Measurements from ENCODE around the genes C1D, DNAAF10 and AAK1.

GRCh38 chr2:67650624-67651268 is 253.6 kb downstream of the ETAA1 start:
- PRO-cap, result no peak

DNA sequence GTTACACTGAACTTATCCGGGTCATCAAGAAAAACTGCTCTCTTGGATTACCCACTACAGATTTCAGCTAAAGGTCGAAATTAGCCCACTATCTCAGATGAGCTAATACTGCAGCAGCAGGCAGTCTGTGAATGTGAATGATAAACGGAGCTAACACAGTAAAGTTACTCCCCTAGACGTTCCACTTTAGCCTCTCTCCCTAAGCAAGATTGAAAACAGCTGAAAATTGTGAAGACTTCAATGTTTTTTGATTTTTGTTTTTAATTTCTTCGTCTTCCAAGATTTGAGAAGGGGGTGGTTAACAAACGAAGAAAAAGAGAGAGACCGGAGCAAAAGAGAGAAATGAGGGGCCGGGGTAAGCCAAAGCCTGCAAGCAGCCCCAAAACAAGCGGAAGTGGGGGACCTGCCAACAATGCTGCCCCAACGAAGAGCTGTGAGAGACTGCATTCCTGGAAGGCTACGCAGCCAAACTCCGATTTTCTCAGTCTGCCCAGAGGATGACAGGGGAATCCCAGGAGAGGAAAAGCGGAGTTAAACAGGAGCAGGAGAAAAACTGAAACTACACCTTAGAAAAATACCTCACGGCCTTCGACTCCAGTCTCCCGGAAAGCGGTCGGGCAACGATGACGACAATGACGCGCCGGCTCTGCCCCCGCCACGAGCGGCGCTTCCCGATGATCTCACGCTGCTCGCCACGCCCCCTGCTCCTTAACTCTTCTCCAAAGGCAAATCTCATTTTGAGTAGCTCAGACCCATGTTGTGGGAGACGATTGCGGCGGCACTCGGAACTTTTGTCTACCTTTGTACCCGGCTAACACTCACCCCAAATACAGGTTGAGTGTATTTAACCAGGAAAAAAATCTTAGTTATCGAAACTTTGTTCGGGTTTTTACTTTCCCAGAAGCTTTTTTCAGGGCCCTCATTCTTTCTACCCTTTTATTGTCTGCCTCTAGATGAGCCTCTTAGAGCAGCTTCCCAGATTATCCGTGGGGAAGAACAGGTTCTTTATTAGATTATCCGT is at the start of gene C1D:
C1D (minus strand) TSS at position 625 of the 1,021 bp plus-strand sequence.
- PRO-cap, result bidirectional peak, plus-strand start at position 749 of the sequence, minus-strand start at position 628 of the sequence

DNA sequence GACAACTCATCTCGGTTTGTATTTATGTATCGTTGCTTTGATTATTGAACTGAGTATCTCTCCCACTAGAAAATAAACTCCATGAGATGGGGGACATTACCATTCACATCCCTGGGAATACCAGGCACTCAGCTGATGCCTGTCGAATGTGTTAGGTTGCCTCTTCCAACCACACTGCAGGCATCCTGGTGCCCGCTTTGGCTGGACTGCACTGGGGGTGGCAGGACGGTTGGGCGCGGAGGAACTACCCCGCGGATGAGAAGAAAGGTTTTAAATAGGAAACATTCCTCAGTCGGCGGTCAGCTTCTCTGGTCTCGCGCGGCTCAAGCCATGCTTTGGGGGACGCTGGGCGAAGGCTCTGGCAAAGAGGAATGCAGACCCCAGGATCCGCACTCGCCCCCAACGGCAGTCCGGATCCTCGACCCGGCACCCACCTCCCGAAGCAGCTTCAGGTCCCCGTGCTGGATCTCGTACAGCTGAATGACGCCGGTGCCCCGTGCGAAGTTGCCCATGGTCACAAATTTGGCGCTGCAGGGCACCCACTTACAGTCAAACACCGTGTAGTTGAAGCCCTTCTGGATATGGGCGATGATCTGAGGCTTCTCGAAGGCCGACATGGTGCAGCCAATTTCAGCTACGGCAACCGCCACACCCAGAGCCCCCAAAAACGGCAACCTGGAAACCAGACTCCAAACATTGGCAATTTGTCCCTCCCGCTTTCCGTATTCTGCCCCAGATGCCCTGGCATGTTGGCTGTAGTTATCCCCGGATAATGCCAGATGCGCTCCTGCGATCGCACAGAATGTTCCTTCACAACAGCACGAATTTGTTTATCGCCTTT is at the start of gene DNAAF10:
DNAAF10 (minus strand) TSS at position 701 of the 841 bp plus-strand sequence.
- PRO-cap, result no peak

DNA sequence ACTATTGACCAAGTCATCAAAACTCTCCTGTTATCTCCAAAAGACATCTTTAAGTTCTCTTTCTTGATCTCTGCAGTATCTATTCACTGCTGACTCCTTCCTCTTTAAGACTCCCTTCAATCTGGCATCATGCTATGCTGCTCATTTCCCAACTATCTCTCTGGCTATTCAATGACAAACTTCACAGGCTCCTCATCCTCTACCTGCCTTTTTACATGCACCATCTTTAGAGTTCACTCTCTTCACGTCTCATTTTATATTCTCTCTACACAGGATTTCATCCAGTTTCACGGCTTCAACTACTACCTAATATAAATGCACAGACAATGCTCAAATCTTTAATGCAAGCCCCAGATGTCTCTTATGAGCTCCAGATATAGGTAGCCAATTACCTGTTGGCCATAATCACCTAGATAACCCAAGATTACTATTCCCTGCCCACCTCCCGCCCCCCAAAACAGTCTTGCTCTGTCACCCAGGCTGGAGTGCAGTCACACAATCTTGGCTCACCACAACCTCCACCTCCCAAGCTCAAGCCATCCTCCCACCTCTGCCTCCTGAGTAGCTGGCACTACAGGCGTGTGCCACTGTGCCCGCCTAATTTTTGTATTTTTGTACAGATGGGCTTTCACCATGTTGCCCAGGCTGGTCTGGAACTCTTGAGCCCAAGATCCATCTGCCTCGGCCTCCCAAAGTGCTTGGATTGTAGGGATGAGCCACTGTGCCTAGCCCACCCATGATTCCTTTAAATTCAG is 5.6 kb downstream of the PPP3R1 start:
- PRO-cap, result no peak

GRCh38 chr2:68318512-68319301 is 1.0 kb downstream of the CNRIP1 start:
- PRO-cap, result no peak

DNA sequence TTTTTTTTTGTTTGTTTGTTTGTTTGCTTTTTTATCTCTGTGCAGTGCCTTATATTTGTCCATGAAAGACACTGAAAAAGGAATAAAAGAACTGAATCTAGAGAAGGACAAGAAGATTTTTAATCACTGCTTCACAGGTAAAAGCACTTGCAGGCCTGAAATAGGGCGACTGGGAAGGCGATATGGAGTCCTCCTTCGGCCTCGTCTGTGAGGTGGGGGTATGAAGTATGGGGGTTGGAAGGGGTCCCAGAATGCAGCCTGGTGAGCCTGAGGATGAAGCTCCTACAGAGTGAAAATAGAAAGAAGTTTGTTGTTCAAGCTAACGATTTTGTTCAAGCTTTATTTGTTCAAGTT is 17.4 kb downstream of the PLEK start:
- PRO-cap, result no peak

GRCh38 chr2:68384509-68384898 is 19.4 kb downstream of the PLEK start:
- PRO-cap, result no peak

- PRO-cap, result no peak
Measured at GRCh38 chr2:68726865-68727431, 7.7 kb upstream of the ARHGAP25 start.

DNA sequence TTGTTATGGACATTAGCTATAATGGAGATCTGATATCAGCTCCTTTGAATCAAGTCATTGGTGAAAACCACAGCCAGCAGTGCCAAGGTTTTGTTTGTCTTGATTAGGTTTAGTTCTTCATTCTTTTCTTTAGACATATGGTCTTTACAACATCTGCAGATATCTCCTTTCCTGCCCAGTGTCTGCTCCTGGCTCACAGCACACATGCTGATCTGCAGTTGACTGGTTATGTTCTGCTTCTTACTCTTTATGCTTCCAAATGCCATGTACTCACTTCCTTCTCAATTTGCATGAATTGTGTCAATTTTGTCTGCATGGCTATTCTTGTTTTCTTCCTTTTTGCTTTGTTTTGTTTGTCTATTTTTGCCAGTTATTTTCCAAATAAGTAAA is 8.0 kb downstream of the ARHGAP25 start:
- PRO-cap, result no peak

DNA sequence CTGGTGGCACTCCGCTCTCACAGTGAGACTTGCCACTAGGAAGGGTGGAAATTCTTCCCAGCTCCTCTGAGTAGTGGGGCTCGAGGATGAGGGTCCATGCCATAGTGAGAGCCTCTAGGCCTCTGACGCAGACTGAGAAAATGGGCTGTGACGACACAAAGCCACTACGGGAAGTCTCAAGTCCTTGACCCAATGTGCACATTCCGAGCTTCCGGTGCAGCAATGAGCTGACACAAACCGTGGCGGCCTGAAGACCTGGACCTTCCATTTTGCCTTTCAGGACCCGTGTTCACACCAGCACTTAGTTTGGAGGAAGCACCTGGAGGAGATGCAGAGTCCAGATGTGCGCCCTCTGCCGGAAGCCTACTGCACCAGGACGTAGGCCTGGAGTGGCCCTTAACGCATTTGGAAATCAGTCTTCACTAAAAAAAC is 34.1 kb downstream of the BMP10 start:
- PRO-cap, result no peak

DNA sequence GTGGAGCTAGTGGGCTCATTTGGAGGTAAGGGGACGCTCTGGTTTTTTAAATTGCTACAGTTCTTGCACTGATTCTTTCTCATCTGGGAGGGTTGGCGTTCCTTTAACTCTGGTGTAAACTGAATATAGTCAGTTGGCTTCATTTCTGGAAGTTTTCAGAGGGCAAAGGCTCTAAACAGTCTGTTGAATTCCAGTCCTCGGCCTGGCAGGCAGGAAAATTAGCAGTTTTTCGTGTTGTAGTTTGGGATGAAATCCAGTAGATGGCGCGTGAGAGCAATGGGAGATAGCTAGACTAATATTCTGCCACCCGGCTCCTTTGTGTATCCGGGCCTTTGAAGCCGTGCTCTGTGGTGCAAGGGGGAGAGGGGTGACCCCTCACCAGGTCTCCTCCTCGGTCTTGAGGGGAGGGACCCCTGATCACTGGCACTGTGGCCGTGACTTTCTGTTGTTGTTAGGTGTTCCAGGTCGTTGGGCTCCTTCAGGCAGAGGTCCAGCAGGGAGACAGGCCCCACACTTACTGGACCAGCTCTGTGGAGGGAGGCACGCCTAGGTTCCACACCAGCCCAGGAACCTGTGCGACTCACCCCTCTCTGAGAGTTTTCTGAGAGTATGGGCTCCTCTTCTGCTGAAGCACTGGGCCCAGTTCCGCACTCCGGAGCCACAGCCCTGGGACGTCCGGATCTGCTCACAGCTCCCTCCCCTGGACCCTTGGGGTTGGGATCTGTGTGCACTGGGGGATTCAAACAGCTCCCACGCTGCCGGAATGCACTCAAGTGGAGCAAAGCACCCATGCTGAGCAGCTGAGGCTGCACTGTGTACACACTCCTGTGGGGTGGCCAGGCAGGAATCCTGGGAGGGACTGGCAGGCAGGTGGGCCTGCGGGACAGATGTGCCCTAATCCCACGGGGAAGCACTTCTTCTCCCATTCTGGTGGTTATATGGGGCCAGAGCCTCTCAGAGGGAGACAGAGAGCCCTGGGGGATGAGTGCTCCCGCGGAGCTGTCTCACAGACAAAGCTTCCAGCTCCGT is 9.0 kb downstream of the GKN2 start:
- PRO-cap, result no peak

GRCh38 chr2:69192113-69192412 is 179.1 kb downstream of the ANTXR1 start:
- PRO-cap, result no peak

DNA sequence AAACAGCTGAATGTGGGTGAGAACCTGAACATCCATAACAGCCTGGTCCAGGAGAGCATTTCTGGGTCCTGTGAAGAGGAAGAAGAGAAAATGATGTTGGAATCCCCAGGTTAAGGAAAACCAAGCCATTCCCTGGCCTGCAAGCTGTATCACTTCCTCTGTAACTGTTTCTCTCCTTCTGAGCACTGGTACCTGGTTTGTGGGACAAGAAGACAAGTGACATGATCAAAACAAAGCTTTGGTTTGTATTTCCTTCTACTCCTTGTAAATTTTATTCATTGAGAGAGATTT is 173.0 kb downstream of the GFPT1 start:
- PRO-cap, result no peak

DNA sequence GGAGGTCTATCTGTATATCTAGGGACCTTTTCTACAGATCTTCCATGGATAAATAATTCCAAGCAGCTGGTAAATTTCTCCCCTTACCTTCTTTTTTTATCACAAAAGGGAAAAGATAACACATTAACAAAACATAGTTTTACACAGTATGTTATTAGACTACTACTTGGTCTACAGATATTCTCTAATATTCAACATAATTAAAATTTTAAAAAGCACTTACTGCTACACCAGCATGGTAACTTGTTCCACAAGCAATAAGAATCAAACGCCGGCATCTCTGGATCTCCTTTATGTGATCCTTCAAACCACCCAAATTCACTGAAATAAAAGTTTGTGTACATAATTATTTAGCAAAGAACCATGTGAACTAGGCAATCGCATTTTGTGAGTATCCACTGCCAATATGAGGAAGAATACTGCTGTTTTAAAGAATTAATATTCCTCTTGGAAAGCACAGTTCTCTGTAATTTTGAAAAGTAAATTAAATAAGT is 45.1 kb downstream of the GFPT1 start:
- PRO-cap, result no peak

GRCh38 chr2:69465386-69465955 is 28.2 kb upstream of the NFU1 start:
- PRO-cap, result no peak

GRCh38 chr2:69582669-69583387 is 60.7 kb downstream of the AAK1 start:
- PRO-cap, result no peak

GRCh38 chr2:69585900-69586333 is 57.6 kb downstream of the AAK1 start:
- PRO-cap, result no peak

- PRO-cap, result no peak
Measured at GRCh38 chr2:69621797-69622248, 21.7 kb downstream of the AAK1 start.

GRCh38 chr2:69643474-69644566 is at the start of gene AAK1:
AAK1 (minus strand) TSS chr2:69643739.
- PRO-cap, result bidirectional peak, plus-strand start at chr2:69643815, minus-strand start at chr2:69643713

- PRO-cap, result no peak
Measured at GRCh38 chr2:69644567-69644786, 938 bp upstream of the AAK1 start.